Cardiac atrium fibroblast (primary cell): ENCODE data around the genes NANOS3 and GIPC1.

DNA sequence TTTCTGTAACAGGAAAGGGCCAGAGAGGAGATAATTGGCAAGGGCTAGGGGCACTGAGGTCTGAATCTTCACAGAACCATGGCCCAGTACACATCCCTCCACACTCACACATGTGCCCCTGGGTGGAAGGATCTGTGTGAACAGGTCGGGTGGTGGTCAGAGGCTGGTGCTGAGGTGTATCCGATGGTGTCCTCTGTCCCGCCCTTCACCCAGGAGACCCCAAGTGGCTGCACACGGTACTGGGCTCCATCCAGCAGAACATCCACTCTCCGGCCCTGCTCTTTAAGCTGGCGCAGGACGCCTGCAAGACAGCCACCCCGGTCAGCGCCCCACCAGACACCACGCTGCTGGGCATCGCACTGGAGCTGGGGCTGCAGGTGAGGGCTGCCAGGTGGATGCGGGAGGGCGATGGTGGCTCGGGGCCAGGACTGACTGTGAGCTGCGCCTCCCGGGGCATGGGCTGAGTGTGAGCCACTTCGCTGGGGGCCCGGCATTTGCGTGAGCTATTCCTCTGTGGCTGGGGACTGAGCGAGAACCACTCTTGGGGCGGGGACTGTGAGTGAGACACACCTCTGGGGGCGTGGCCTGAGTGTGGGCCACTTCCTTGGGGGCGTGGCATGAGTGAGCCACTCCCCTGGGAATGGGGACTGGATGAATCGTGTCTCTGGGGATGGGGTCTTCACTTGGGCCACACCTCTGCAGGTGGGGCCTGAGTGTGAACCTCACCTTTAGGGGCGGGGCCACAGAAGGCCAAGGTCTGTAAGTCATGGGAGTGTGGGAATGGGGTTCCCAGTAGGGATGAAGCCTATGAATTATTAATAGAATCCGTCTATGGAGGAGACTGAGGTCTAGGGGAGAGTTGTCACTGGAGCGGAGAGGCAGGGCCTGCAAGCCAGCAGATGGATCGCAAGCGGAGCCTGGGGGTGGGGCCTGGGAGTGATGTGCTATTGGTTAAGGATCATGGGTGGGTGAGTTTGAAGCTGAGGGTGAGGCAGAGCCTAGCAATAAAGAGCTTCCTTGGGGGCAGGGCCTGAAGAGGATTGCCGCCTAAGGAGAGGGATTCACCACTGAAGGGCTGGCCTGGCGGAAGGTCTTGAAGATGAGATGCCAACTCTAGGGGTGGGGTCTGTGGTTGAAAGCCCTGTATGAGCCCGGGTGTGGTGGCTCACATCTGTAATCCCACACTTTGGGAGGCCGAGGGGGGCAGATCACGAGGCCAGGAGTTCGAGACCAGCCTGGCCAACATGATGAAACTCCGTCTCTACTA, 30.5 kb downstream of the ZSWIM4 start:
- RAMPAGE, long total RNA: no peak

DNA sequence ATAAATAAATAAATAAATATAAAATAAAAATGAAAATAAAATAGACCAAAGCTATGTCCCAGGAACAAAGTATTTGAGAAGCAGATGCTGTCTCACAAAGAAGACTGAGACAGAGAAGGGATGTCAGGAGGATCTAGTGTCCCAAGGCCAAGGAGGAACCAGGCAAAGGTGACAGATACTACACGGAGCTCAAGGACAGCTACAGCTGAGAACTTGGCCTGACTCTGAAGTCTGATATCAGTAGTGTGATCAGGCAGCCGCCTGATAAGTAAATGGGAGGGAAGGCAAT, 20.5 kb upstream of the NANOS3 start:
- RAMPAGE, long total RNA: no peak

DNA sequence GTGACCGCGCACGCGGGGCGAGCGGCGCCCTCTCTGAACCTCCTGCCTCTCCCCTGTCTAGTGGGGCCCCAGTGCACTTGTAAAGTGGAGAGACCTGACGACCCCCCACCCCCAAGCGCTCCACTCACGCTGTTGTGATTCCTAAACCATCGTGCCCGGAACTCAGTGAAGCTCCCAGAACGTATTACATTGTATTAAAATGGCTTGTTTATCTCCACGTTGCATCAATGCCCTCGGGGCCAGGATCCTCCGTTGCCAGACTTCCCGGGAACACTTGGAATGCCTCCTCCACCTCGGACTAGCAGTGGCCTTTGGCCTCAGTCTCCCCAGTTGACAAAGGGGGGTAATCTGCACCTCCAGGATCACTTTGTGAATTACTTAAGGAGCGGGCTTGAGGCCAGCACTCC, 2.9 kb upstream of the NANOS3 start:
- RAMPAGE, long total RNA: no peak

DNA sequence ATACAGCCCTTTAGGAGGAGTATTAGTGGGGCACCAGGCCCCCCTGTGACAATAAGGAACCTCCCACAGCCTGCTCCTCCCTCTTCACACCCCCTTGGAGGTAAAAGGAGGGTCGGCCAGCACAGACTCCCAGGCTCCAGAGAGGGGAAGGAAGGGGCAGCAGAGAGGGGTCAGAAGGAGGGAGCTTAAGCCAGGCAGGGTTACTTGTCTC, at the start of gene NANOS3:
TSS of gene NANOS3 (plus strand) at position 132 of the 211 bp plus-strand sequence.
- RAMPAGE, long total RNA: no peak

DNA sequence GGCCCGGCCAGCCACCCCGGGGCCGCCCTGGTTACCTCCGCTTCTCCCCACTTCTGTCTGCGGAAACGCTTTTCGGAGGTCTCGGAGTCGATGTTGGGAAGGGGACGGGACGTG, 195 bp downstream of the RFX1 start:
- RAMPAGE, long total RNA: no peak

GRCh38 chr19:14023539-14023982, 4.4 kb upstream of the RLN3 start:
- RAMPAGE, long total RNA: no peak

GRCh38 chr19:14053896-14055038, 7.6 kb downstream of the PALM3 start:
- RAMPAGE, long total RNA: no peak

GRCh38 chr19:14091075-14092065, 5.8 kb upstream of the C19orf67 start:
- RAMPAGE, long total RNA: no peak

DNA sequence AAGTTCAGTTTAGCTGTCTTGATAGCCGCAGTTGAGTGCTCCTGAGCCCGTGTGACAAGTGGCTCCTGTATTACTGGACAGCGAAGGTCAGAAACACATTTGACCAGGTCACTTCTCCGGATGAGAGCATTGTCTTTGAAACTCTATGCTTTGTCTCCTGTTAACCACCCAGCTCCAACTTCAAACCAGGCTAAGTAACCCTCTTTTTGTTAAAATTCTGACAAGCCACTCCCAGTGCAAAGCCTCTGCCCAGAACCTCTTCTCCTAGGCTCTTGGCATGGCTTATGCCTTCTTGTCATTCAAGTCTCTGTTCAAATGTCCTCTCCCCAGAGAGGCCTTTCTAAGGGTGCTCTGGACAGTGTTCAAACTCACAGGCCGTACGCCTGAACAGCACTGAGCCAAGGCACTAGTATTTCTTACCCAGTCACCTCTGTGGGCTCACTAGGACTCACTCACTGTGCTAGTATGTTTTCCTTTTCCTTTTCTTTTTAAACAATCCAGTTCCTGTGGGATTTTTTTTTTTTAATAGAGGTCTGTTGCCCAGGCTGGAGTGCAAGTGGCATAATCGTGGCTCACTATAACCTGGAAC, 2.1 kb upstream of the ASF1B start:
- RAMPAGE, long total RNA: no peak

DNA sequence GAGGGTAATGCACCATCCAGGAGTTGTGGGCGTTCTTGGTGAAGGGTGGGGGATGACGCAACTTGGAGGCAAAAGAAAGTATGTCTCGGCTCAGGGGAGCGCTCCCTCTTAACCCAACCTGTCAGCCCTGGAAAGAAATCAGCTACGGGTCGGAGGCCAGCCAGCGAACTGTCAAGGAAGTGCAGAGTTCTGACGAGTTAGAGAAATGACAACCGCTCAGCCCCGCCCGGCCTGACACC, 15.3 kb upstream of the ADGRL1 start:
- RAMPAGE, long total RNA: no peak

- RAMPAGE, long total RNA: no peak
Observed at GRCh38 chr19:14366567-14367158, 14.6 kb upstream of the ADGRE5 start.

DNA sequence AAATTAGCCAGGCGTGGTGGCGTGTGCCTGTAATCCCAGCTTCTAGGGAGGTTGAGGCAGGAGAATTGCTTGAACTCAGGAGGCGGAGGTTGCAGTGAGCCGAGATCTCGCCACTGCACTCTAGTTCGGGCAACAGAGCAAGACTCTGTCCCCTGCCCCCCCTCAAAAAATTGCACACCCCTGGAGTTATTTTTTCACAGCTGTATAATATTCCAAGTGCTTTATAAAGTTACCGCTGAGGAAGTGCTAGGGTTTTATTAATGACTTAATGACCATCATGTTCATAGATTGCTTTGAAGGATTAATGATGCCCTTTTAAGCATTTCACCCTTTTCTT, 6.5 kb upstream of the ADGRE5 start:
- RAMPAGE, long total RNA: no peak

DNA sequence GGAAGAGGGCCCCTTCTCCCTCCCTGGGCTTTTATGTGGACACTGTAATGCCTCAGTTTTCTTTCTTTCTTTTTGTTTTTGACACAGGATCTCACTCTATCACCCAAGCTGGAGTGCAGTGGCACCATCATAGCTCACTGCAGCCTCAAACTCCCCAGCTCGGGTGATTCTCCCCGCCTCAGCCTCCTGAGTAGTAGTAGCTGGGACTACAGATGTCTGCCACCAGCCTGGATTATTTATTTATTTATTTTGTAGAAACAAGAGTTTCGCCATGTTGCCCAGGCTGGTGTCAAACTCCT, 722 bp upstream of the ADGRE5 start:
- RAMPAGE, long total RNA: no peak

DNA sequence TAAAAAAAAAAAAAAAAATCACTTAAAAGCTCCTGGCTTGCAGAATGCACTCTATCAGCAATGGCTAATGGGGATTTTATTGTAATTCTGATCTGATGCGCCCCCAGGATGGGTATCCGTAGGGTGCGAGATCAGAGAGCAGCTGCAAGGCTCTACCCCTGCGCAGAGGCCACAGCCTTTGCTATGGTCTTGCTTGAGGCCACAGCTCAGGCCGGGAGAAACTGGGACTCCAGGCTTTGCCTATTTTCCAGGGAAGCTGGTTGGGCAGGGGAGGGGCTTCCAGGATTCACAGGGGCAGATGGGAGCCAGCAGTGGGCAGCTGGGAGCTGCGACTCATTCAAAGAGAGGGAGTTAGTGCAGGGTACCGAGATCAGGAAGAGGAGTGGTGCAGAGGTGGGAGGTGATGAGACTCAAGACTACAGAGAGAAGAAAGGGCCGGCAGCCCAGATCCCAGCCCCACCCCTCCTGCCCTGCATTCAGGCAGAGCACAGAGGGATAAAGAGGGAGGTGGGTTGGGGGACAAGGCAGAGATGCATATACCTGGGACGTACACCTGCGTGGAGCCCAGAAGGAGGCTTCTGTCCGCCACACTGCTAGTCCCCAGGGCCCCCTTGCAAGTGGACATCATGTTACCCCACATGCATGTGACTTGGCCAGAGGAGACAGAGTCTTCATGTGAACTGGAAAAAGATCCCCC, 12.1 kb downstream of the ADGRE5 start:
- RAMPAGE, long total RNA: no peak

- RAMPAGE, long total RNA: no peak
Observed at GRCh38 chr19:14407890-14408237, 11.3 kb downstream of the DDX39A start.

GRCh38 chr19:14439969-14440732, 7.0 kb downstream of the PKN1 start:
- RAMPAGE, long total RNA: no peak

GRCh38 chr19:14472033-14473102, 2.8 kb downstream of the PTGER1 start:
- RAMPAGE, long total RNA: no peak

- RAMPAGE, long total RNA: no peak
Observed at GRCh38 chr19:14494556-14495693, 1.0 kb downstream of the GIPC1 start.

- RAMPAGE, long total RNA: no peak
Observed at GRCh38 chr19:14495701-14496699, at the start of gene GIPC1. TSS of gene GIPC1 (minus strand) at chr19:14496127.

GRCh38 chr19:14528840-14529395, 476 bp upstream of the TECR start:
- RAMPAGE, long total RNA: no peak